A549 (cell line): ENCODE measurements around a stretch of chr13.

DNA sequence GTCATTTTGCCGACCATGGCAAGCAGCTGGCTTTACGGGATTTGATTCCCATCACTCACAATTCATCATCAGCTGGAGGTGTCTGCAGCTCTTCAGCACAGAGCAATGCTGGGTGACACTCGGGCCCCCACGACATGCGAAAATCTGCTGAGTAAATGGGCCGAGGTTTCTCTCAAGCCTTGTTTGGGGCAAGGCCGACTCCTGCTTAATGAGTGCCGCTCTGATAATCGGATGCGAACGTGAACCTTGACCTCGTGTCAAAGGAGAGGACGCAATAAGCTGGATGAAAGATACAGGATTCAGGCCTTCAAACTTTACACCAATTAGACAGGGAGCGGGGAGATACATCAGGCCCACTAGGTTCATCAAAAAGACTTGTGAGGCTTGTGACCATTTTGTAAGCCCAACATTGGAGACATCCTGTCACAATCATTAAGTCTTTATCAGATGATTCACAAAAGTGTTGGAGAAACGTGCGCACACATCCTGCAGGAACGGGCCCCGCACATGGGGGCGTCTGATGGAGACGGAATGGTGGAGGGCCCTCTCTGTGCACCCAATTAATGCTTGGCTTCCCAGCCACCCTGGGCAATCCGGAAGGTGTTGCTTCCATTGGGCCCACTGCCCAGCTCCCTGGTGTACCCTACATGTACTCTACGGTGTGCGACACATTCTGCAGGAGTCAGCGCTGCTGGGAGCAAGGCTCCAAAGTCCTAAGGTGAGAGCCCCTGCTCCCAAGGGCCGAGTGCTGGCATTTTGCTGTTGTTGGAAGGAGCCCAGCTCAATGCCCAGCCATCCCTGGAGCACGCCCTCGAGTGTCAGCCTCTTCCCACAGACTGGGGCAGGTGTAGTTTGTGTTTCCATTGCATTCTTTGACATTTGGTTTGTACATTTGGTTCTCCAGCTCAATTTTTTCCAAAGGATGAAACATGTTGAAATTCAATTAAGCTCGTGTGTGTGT is 64.9 kb downstream of the GGACT start:
- PRO-cap, result no peak
CAGE:
- cytosol, long polyA plus RNA, result no peak
- long polyA plus RNA, result no peak
- nucleus, long polyA plus RNA, result no peak

- PRO-cap, result no peak
CAGE:
- cytosol, long polyA plus RNA, result no peak
- long polyA plus RNA, result no peak
- nucleus, long polyA plus RNA, result no peak
These were observed 955 bp upstream of the TMTC4 start for GRCh38 chr13:100675554-100675945.

DNA sequence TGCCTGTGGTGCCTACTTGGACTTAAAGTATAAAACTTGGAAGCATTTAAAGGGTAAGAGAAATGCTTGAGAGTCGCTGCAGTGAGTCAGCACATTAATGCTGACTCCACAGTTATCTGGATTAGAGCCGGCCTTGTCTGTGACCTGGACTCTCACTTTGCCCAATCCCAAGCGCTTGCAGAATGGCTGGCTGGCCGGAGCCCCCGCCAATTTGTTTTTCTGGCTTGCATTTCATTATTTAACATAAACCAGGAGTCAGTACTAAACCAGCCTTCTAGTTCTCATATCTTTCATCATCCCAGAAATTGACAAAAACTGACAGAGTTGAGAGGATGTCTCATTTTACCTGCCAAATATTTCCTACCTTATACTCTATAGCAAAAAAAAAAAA is 304.9 kb upstream of the TPP2 start:
- PRO-cap, result no peak
CAGE:
- cytosol, long polyA plus RNA, result no peak
- long polyA plus RNA, result no peak
- nucleus, long polyA plus RNA, result no peak

GRCh38 chr13:102658609-102659299 is 36.1 kb downstream of the METTL21C start:
- PRO-cap, result no peak
CAGE:
- cytosol, long polyA plus RNA, result no peak
- long polyA plus RNA, result no peak
- nucleus, long polyA plus RNA, result no peak

- PRO-cap, result no peak
CAGE:
- cytosol, long polyA plus RNA, result no peak
- long polyA plus RNA, result no peak
- nucleus, long polyA plus RNA, result no peak
These were observed 544 bp downstream of the POGLUT2 start for GRCh38 chr13:102798223-102798641.

DNA sequence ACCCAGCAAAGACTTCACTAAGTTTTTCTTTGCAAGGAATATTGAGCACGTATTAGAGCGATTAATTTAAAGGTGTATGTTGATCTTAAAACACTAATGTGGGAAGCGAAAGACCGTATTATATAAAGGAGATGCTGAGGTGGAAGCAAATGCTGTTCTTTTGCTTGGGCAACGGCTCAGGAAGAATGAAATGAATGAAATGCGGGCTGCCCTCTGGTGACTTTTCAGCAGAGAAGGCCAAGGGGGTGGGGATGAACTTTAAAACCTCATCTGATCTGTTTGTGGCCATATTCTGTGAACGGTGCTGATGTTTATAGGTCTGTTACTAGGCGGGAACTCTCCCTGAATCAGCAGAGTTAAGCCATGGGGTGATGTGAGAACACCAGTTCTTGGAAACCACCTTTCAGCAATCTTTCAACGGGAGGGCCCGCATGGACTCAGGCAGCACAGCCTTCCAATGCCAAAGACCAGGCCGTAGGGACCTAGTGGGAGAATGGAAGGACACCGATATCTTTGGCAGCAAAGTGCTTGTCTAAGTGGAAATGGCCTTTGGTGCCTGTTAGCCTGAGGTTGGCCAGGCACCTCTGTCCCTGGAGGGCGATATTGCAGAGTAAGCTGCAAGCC is 56.9 kb downstream of the ERCC5 start:
- PRO-cap, result no peak
CAGE:
- cytosol, long polyA plus RNA, result no peak
- long polyA plus RNA, result no peak
- nucleus, long polyA plus RNA, result no peak

DNA sequence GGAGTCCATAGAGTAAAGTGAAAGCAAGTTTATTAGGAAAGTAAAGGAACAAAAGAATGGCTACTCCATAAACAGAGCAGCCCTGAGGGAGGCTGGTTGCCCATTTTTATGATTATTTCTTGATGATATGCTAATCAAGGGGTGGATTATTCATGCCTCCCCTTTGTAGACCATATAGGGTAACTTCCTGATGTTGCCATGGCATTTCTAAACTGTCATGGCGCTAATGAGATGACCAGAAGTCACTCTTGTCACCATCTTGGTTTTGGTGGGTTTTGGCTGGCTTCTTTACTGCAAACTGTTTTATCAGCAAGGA is 1073.9 kb upstream of the DAOA start:
- PRO-cap, result no peak
CAGE:
- cytosol, long polyA plus RNA, result no peak
- long polyA plus RNA, result no peak
- nucleus, long polyA plus RNA, result no peak

DNA sequence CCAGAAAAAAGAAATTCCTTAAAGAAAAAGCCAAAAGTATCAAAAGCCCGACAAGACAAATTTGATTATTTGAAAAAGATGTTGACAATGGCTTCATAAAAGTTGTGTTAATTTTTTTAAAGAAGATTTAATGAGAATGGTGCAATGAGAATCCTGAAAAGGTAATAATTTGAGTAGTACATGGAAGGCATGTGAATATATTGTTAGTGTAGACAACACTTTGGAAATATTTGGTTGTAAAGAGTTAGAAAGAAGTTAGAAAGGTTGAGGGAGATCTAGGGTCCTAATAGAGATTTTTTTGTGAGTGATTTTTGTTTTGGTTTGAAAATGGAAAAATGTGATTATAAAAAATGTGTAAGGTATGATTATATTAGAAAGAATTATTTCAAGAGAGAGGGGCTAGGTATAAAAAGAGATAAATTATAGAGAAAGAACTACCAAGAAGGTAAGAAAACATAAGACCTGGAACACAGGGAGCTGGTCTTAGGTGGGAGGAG is 643.3 kb upstream of the DAOA start:
- PRO-cap, result no peak
CAGE:
- cytosol, long polyA plus RNA, result no peak
- long polyA plus RNA, result no peak
- nucleus, long polyA plus RNA, result no peak

DNA sequence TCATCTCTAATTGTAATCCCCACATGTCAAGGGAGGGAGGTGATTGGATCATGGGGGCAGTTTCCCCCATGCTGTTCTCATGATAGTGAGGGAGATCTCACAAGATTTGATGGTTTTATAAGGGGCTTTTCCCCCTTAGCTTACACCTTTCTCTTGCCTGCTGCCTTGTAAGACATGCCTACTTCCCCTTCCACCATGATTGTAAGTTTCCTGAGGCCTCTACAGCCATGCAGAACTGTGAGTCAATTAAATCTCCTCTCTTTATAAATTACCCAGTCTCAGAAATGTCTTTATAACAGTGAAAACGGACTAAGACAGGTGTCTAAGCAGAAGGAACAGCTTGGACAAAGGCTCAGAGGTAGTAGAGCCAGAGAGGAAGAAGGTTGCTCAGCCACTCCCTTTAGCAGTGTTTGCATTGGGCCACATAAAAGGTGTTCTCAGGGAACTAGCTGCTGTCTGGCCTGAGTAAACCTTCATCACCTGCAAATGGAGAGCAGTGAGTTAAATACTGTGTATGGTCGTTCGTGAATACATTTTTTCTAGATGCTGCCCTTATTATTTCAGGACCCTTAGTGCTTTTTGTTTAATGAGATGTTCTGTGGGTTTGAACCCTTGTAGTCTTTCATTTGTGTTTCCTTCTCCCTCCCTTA is 383.5 kb downstream of the EFNB2 start:
- PRO-cap, result no peak
CAGE:
- cytosol, long polyA plus RNA, result no peak
- long polyA plus RNA, result no peak
- nucleus, long polyA plus RNA, result no peak

DNA sequence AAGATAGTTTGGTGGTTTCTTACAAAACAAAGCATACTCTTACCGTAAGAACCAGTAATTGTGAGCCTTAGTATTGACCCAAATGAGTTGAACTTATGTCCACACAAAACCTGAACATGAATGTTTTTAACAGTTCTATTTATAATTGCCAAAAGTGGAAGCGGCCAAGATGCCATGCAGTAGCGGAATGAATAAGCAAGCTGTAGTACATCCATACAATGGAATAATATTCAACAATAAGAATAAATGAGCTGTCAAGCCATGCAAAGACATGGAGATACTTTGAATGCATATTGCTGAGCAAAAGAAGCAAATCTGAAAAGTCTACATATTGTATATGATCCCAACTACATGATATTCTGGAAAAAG is 183.0 kb downstream of the EFNB2 start:
- PRO-cap, result no peak
CAGE:
- cytosol, long polyA plus RNA, result no peak
- long polyA plus RNA, result no peak
- nucleus, long polyA plus RNA, result no peak

GRCh38 chr13:106561631-106562349 is 6.1 kb downstream of the ARGLU1 start:
- PRO-cap, result no peak
CAGE:
- cytosol, long polyA plus RNA, result no peak
- long polyA plus RNA, result no peak
- nucleus, long polyA plus RNA, result no peak

DNA sequence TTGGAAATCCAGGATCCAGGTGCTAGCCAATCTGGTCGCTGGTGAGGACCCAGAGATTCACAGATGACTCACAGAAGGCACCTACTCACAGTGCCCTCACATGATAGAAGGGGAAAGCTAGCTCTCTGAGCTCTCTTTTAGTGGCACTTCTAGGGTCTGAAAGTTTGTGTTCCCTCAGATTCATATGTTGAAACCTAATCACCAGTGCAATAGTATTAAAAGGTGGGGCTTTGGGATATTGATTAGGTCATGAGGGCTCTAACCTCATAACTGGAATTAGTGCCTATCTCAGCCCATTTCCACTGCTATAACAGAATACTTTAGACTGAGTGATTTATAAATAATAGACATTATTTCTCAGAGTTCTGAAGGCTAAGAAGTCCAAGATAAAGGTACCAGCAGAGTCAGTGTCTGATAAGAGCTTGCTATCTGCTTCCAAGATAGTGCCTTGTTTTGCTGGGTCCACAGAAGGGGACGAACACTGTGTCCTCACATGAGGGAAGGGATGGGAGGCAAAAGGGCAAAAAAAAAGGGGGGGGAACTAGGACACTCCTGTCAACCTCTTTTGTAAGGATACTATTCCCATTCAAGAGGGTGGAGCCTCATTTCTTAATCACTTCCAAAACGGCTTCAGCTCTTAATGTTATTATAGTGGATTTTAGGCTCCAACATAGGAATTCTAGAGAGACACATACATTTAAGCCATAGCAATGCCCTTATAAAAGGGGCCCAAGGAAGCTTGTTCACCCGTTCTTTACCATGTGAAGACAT is 1.7 kb upstream of the ARGLU1 start:
- PRO-cap, result no peak
CAGE:
- cytosol, long polyA plus RNA, result no peak
- long polyA plus RNA, result no peak
- nucleus, long polyA plus RNA, result no peak

DNA sequence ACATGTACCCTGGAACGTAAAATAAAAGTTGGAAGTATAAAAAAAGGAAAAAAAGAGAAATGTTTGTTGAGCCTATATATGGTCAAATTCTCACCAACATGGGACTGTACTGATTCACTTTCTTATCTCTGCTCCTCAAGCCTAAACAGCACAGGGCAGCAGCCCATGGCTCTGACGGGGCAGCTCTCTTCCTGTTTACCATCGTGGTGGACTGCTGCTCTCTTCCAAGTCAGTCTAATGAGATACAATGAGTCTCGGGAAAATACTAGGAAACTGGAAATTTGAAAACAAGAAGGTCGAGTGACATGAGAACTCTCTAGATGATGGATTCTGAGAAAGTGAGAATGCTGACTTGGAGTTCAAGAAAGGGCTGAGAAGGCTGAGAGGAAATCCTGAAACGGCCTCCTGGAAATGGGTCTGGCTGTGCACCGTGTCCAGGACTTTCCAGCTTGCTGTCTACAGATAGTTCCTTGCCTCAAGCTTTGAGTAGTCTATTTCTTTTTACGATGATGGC is 122.8 kb upstream of the ARGLU1 start:
- PRO-cap, result no peak
CAGE:
- cytosol, long polyA plus RNA, result no peak
- long polyA plus RNA, result no peak
- nucleus, long polyA plus RNA, result no peak

DNA sequence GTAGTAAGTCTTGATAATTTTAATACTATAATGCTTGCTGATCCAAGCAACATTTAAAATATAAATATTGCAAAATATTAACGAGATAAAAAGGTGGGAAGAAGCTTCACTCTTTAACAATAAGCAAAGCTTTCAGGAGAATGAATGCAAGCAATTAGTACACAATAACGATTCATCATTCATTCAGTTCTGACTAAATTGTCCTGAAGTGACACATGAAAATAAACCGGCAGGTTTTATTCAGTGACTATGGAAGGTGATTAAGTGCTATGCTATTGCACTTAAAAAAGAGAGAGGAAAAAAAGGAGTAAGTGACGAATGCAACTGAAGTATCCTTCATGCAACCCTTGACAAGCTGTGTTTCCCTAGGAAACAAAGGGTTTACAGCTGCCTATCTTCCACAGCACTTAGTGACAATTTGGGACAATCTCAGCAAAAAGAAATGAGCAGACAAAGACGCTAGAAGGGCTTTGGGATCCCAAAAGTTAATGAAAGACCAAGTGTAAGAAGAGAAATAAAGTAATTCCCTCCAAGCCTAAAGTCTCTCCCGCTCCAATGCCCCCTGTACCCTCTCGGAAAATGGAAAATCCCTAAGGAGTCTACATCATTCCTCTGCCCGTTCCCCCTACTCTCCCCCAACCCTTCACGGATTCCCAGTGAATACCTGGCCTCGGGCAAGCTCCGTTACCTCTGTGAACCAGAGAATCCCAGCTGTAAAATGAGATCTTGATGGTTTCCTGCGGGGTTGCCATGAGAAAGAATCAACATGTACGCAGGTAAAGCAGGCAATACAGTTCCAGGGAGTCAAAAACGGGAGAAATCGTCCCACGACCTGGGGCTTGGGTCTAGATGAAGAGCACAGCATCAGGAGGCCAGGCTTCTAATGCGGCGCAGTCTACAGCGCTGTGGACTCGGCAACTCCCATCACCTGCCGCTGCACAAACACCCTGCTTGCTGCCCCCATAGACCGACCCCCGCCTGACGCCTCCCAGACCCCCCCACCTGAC is 1.2 kb downstream of the LIG4 start:
- PRO-cap, result no peak
CAGE:
- cytosol, long polyA plus RNA, result no peak
- long polyA plus RNA, result no peak
- nucleus, long polyA plus RNA, result no peak

- PRO-cap, result no peak
CAGE:
- cytosol, long polyA plus RNA, result no peak
- long polyA plus RNA, result no peak
- nucleus, long polyA plus RNA, result no peak
These were observed 25.1 kb downstream of the ABHD13 start for GRCh38 chr13:108243105-108243911.

- PRO-cap, result no peak
CAGE:
- cytosol, long polyA plus RNA, result no peak
- long polyA plus RNA, result no peak
- nucleus, long polyA plus RNA, result no peak
These were observed 150.0 kb downstream of the MYO16 start for GRCh38 chr13:108779317-108779963.

DNA sequence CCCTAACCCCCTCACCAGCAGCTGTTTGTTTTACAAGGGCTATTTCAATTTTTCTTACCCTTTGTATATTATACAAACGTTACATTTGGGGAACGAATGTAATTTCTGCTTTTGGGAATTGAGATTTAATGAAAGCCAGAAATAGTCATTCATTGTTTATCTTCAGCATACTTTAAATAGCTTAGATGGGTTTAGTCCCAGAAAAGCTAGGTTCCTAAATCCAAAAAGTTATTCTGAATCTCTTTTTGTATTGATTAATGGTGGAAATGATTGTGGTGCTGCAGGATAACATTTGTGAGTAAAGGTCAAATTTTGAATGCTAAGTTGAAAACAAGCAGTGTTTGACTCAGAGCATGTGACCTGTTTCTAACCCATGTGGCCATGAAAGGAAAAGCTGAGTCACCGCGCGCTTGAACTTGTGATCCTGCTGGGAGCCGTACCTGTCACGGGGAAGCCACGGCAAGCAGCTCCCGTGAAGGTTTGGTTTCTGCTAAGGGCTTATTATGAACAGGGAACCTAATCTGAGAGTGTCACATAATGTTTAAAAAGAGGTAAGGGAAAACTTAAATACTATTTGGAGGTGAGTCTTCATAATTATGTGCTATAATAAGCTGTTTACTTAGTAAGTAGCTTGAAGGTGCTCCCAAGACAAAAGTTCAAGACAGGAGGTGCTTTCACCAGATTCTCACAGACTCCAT is 286.2 kb downstream of the MYO16 start:
- PRO-cap, result no peak
CAGE:
- cytosol, long polyA plus RNA, result no peak
- long polyA plus RNA, result no peak
- nucleus, long polyA plus RNA, result no peak

- PRO-cap, result no peak
CAGE:
- cytosol, long polyA plus RNA, result no peak
- long polyA plus RNA, result no peak
- nucleus, long polyA plus RNA, result no peak
These were observed 328.5 kb downstream of the MYO16 start for GRCh38 chr13:108957935-108958207.

DNA sequence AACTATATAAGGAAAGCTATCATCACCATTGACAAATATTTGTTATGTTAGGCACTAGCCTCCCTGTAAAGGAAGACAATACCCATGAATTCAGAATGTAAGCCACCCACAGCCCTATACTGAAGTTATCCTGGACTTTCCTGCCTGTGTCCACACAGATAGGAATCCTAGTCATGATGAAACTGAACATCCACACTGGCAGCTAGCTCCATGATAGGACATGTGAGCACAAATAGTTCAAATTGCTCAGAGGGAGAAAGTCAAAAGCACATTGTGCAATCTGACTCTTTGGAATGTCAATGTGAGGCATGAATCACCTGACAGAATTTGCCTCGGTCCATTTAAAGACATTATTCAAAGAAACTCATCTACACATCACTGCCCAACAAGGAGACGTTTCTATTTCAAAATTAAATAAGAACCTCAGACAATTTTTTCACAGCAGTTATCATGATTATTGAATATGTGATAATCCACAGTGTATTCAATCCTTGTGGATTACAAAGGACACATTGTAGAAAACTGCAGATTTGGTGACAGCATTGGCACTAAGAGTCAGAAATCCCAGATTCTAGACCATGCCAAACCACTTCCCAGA is 529.3 kb downstream of the IRS2 start:
- PRO-cap, result no peak
CAGE:
- cytosol, long polyA plus RNA, result no peak
- long polyA plus RNA, result no peak
- nucleus, long polyA plus RNA, result no peak

DNA sequence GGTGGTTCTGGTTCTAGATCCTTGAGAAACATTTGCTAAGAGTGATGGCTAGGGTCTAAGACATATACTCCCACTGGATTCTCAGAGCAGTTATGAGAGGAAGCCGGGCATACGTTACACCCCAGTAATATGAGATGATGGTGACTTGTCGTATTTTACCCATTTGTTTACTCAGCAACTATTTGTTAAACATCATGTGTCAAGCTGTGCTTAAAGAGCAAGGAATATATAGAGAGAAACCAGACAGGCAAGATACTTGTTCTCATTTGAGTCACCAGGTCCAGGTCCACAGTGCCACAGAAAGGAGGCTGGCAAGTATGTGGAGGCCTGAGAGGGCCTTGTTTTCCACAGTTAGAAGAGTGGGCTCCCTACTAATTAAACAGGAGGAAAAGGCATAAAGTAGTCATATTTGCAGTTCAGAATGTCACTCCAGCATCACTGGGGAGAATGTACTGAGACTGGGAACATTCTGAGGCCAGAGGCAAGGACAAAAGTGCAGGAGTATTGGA is 142.3 kb downstream of the IRS2 start:
- PRO-cap, result no peak
CAGE:
- cytosol, long polyA plus RNA, result no peak
- long polyA plus RNA, result no peak
- nucleus, long polyA plus RNA, result no peak